ENCODE data around the genes CXADR and GABPA.

- PRO-cap, 7 experiments: peak in 7 of 7 experiments; most common plus-strand start chr21:17513043 (in 4); most common minus-strand start chr21:17512967 (in 3)
Observed at GRCh38 chr21:17512312-17513145, at the start of gene CXADR. TSS of gene CXADR (plus strand) at chr21:17513043.

DNA sequence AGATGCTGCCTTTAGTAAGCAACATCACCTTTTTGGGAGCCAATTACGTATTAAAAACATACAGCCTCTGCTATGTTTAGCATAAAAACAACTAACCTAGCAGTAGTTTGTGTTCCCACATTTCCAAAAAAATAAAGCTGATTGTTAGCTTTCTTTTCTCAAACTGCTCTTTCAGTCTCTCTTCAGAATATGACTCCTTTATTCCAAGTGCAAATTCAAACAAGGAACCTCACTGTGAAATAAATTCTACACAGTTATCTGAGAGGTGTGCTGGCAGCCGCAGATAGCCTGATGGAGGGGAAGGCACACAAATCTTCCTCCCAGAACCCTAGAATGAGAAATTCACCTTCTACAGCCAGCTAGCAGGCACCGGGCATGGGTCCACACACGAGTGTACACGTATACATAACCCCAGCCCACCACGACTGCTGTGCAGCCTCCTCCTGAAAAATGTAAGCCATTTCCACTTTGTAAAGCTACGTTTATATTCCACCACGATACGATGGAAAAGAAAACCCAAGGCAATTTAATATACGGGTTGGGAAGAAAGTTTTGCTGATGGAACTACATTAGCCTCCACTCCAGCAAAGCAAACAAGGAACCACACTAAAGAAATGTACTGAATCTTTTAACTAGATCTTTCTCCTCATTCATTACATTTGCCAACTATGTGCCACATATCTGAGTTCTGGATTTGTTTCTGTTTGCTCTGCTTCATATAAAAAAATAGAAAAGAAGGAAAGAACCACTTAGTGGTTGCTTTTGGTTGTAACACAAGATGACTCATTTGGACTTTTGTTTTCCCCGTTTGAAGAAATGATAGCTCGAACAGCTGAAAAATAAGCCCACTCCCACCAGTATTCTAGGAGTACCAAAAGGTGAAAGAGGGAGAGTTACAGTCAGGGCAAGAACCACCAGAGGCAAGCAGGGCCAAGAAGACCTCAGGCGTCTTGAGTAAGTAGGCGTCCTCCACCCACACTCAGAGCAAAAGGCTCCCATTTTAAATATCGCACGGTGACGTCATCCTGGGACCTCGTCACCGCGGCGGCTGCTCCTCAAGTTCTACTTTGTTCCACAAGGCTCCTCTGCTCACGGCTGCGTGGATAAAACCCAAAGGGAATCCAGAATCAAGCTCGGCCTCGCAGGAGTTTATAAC is 1.6 kb downstream of the BTG3 start:
- PRO-cap, 7 experiments: peak in 7 of 7 experiments; most common plus-strand start position 1,077 of the sequence (in 6); most common minus-strand start position 973 of the sequence (in 5)

DNA sequence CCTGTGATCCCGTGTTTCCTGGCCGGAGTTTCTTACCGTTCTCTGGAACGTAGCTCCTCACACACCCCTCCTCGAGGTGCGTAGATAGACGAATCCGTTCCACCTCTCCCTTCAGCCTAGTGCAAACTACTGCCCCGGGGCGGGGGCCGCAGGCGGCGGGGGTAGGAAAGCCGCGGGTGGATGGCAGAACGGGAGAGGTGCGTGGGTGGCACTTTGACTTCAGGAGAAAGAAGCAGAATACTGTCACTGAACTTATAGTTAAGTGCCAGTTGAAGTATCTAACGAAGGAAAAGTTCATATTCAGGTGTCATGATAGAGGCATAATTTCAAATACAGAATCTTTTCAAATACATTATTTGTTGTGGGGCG is 367 bp upstream of the C21orf91 start:
- PRO-cap, 7 experiments: peak in 7 of 7 experiments; most common plus-strand start position 151 of the sequence (in 7)

DNA sequence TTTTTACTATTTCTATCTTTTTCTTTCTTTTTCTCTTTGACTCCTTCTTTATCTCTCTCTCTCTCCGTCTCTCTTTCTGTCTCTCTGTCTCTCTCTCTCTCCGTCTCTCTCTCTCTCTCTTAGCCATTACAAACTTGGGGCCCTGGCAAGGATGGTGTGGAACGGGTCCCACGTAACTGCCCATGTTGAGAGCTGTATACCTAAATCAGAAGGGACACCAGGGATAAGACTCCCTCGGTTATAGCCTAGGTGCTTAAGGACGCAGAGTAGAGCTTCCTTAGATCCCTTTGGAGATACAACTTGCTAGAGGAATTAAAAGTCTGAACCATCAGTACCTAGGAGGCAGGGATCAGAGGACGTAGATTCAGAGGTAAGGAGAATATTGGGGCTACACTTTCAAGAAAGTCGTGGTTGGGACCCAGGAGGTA is 355.4 kb upstream of the TMPRSS15 start:
- PRO-cap, 7 experiments: no peak in any of the 7 experiments

DNA sequence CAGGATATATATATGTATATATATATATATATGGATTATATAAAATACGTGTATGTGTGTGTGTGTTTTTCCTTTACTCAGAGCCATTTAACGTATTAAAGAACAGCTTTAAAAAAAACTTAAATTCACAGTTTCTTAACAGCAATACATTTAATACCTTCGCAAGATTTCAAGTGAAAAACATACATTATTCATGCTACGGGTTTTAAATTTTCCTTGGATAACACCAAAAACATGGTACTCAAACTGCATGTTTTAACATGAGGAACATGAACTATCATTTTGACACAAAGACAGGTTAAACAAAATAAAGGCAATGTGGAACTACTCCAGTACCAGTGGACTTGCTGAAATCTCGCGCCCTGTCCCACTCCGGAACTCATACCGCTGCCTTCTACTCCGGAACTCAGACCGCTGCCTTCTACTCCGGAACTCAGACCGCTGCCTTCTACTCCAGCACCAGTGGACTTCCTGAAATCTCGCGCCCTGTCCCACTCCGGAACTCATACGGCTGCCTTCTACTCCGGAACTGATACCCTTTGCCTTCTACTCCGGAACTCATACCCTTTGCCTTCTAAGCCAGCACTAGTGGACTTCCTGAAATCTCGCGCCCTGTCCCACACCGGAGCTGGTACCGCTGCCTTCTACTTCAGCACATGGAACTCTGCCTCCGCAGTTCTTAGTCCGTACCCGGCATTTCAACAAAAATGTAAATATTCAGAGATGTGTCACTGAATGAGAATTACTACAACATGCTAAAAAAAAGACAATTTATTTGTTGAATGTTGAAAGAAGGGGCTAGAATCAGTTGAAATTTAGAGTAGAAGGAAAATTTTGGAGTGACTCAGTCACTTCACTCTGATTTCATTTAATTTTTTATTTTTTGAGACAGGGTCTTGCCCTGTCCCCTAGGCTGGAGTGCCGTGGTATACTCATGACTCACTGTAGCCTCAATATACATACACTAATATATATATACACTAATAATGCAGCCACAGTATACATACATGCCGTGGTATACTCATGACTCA is 148.6 kb downstream of the NCAM2 start:
- PRO-cap, 7 experiments: no peak in any of the 7 experiments

GRCh38 chr21:25645279-25645698 is 6.2 kb downstream of the JAM2 start:
- PRO-cap, 7 experiments: no peak in any of the 7 experiments

GRCh38 chr21:25687672-25688150 is 47.0 kb downstream of the ATP5PF start:
- PRO-cap, 7 experiments: no peak in any of the 7 experiments

DNA sequence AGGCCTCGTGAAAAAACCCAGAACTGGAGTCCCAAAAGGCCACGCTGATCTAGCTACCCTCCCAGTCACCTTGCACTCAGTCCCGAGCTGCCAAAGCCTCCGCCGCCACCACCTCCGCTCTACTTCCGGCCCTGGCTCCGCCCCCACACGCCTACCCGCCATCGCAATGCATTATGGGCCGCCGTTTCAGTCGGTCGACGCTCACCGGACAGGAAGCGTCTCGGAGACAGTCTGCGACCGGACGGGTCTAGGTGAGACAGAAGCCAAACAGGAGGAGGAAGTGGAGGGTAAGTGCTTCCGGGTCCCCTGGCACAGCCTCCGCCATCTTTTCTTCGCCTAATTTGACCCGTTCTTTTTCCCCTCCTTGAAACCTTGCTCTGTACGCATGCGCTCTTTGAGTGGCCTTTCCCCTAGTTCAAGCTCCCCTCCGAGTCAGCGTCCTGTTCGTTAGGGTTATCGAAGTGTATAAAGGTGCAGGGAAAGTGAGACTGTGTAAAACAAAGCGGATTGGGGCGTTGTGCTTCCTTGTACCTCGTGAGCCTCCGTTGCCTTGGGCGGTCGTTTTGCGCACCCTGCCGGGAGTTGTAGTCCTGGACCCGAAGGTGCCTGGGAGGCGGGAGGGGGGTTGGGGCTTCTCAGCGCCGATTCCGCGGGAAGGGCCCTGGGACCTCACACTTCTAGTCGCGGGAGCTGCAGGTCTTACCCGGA is at the start of gene GABPA:
GABPA (plus strand) TSS at position 189 of the 708 bp plus-strand sequence.
- PRO-cap, 7 experiments: peak in 7 of 7 experiments; most common plus-strand start position 644 of the sequence (in 4); most common minus-strand start position 121 of the sequence (in 7)

- PRO-cap, 7 experiments: no peak in any of the 7 experiments
Observed at GRCh38 chr21:25898725-25899014, 163.9 kb downstream of the GABPA start.

DNA sequence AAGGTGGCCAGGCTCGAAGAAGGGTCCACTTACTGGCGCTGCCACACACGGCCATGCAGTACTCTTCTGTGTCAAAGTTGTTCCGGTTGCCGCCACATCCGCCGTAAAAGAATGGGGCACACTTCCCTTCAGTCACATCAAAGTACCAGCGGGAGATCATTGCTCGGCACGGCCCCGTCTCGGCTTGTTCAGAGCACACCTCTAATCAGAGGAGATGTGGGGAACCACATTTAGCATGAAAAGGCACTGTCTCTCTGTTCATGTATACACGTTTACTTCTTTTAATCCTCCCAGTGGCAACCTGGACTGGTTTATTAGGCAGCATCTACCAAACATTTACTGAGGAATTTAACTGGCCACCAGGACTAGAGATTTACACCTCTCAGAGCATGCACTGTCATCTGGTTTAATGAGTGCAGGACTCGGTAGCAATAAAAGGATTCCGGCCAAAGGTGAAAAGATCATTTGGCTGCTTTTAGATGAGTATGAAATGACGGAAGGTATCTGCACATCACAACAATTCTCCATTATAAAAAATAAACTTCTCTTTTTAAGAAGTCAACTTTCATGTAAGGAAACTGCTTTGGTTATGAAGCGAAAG is 170.5 kb downstream of the APP start:
- PRO-cap, 7 experiments: no peak in any of the 7 experiments

- PRO-cap, 7 experiments: no peak in any of the 7 experiments
Observed at GRCh38 chr21:26050673-26051254, 119.8 kb downstream of the APP start.

- PRO-cap, 7 experiments: no peak in any of the 7 experiments
Observed at GRCh38 chr21:26089749-26090304, 80.7 kb downstream of the APP start.

DNA sequence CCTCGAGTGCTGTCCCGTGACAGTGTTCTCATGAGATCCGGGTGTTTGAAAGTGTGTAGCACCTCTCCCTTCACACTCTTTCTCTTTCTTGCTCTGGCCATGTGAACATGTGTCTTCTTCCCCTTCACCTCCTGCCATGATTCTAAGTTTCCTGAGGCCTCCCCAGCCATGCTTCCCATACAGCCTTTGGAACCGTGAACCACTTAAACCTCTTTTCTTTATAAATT is 61.3 kb downstream of the APP start:
- PRO-cap, 7 experiments: no peak in any of the 7 experiments

DNA sequence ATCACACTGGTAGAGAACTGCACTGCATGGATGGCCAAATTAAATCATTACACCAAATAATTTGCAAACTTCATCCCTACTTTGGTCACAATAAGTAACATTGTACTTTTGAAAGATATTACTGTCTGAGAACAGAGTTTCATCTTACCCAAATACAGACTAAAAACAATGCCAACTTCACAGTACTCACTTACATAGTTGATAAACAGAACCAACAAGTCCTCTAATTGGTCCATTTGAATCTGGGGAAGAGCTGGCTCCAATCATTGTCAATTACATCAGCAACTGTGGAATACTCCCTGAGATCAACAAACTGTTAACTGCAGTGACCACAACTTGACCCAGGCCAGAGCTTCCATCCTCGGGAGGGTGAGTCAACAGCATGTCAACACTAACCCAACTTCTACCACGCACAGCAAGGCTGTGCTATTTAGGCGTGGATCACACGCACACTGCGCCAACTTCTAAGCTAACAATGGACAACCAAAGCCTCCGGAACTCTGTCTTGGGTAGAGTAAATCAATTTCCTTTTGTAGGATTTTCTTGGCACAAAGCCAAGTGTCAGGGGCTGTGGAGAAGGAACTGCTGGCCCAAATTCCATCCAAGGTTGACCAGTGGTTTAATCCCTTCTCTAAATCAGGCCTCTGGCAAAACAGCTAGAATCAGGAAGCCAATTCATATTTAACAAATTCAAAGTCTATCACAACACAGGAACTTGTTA is 30.5 kb downstream of the APP start:
- PRO-cap, 7 experiments: no peak in any of the 7 experiments

- PRO-cap, 7 experiments: peak in 3 of 7 experiments; most common plus-strand start chr21:26169785 (in 3); most common minus-strand start chr21:26169707 (in 1)
Observed at GRCh38 chr21:26169341-26170441, 879 bp downstream of the APP start.

- PRO-cap, 7 experiments: no peak in any of the 7 experiments
Observed at GRCh38 chr21:26405634-26406142, 167.4 kb downstream of the CYYR1 start.

- PRO-cap, 7 experiments: no peak in any of the 7 experiments
Observed at GRCh38 chr21:26546565-26547395, 26.3 kb downstream of the CYYR1 start.

GRCh38 chr21:26815157-26816221 is 29.7 kb downstream of the ADAMTS1 start:
- PRO-cap, 7 experiments: no peak in any of the 7 experiments

DNA sequence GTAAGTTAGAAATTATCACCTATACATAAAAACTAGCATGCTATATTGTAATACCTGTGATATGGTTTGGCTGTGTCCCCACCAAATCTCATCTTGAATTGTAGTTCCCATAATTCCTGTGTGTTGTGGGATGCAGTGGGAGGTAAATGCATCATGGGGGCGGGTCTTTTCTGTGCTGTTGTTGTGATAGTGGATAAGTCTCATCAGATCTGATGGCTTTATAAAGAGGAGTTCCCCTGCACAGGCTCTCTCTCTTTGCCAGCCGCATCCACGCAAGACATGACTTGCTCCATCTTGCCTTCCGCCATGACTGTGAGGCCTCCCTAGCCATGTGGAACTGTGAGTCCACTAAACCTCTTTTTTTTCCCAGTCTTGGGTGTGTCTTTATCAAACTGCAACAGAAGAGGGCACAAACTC is 10.3 kb downstream of the ADAMTS1 start:
- PRO-cap, 7 experiments: no peak in any of the 7 experiments

DNA sequence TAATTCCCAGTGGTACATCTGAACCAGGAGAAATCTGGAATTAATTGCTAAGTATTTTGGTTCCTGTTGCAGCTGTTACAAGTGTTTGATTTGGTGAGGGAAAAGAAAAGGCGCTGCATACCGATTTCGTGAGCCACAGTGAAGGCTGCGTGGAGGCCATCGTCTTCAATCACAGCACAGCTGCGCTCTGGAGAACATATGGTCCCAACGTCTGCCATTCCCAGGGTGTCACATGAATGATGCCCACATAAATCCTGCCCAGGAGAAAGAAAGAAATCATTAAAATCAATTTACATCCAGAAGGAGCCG is 12.3 kb downstream of the ADAMTS5 start:
- PRO-cap, 7 experiments: no peak in any of the 7 experiments

Data from T-cell (primary cell).